Placental pericyte (primary cell): ENCODE measurements around a stretch of chr12.

GRCh38 chr12:13222221-13222753 is 25.8 kb downstream of the EMP1 start:
- CAGE, long polyA plus RNA, result no peak

- CAGE, long polyA plus RNA, result no peak
These were observed 240.1 kb downstream of the GRIN2B start for GRCh38 chr12:13741417-13741616.

DNA sequence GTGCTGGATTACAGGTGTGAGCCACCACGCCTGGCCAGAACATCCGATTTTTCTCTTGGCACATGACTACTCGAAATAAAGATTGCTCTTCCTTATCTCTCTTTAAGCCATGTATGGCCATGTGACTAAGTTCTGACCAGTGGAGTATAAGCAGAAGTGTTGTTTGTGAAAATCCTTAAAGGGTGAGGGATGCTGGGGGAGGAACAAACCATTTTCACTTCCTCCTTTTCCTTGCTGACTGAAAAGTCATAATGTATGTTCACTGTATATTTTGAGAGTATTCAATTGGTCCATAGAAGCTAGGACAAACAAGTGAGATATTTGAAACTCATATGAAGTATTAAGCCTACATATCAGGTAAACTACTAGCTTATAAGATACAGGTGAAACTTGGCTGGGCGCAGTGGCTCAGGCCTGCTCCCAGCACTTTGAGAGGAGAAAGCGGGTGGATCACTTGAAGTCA is 50.6 kb upstream of the ATF7IP start:
- CAGE, long polyA plus RNA, result no peak

GRCh38 chr12:14678471-14678841 is 17.9 kb downstream of the GUCY2C start:
- CAGE, long polyA plus RNA, result no peak

GRCh38 chr12:14893528-14894315 is 8.1 kb upstream of the MGP start:
- CAGE, long polyA plus RNA, result no peak

GRCh38 chr12:15137819-15138532 is 83.2 kb downstream of the RERG start:
- CAGE, long polyA plus RNA, result no peak

DNA sequence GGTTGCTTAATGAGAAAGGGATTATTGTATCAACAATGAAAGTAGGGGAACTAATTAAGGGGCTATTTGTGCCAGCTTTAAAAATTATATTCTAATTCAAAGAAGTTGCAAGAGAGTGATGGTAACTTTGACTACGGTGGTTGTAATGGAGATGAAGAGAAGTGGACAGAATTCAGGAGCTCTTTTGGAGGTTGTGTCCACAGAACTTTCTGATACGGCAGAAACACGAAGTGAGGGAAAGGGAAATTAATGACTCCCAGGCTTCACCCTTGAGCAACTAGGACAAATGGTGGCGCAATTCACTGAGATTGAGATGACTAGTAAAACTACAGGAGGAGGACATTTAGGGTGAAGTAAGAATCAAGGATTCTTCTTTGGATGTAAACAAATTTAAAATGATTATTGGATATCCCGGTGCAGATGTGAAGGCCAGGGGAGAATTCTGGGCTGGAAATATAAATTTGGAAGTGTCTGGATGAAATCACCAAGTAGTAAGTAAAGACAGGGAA is 212.5 kb downstream of the PTPRO start:
- CAGE, long polyA plus RNA, result no peak

GRCh38 chr12:15904081-15904770 is 6.9 kb upstream of the DERA start:
- CAGE, long polyA plus RNA, result no peak

DNA sequence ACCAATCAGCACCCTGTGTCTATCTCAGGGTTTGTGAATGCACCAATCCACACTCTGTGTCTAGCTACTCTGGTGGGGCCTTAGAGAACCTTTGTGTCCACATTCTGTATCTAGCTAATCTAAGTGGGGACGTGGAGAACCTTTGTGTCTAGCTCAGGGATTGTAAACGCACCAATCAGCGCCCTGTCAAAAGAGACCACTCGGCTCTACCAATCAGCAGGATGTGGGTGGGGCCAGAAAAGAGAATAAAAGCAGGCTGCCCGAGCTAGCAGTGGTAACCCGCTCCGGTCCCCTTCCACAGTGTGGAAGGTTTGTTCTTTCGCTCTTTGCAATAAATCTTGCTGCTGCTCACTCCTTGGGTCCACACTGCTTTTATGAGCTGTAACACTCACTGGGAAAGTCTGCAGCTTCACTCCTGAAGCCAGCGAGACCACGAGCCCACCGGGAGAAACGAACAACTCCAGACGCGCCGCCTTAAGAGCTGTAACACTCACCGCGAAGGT is 146.9 kb downstream of the DERA start:
- CAGE, long polyA plus RNA, result no peak

GRCh38 chr12:16346795-16347267 is 614 bp upstream of the MGST1 start:
- CAGE, long polyA plus RNA, result no peak

DNA sequence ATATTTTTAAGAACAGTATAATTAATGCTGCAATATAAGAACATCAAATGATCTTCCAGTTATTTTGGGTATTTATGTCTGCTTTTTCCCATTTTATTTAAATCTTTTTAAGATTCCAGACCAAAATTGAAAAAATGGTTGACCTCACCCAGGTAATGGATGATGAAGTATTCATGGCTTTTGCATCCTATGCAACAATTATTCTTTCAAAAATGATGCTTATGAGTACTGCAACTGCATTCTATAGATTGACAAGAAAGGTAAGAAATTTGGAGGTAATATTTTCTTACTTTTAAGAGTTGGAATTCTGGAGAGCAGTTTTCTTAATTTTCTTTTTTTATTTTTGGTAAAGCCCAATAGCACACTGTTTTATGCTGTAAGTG is 6.7 kb downstream of the MGST1 start:
- CAGE, long polyA plus RNA, result no peak

DNA sequence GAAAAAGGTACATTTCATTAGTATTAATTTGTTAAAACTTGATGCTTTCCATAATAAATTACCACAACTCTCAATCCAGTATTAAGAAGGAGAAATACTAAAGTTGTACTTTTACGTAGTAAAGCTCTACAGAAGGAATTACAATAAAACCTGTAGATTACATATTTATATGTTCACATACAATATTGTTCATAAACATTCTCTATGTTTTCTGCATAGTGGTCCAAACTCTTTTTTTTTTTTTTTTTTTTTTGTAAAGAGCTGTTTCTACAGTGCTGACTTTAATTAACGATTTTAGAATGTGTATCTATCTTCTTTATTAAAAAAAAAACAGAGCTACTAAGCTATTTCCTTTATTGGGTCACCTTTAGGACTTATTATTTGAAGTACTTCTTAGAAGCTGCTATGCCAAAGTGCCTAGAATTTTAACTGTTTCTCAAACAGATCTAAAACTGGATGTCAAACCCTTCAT is 33.8 kb downstream of the LMO3 start:
- CAGE, long polyA plus RNA, result no peak

- CAGE, long polyA plus RNA, result no peak
These were observed 17.2 kb downstream of the LMO3 start for GRCh38 chr12:16588674-16589257.

DNA sequence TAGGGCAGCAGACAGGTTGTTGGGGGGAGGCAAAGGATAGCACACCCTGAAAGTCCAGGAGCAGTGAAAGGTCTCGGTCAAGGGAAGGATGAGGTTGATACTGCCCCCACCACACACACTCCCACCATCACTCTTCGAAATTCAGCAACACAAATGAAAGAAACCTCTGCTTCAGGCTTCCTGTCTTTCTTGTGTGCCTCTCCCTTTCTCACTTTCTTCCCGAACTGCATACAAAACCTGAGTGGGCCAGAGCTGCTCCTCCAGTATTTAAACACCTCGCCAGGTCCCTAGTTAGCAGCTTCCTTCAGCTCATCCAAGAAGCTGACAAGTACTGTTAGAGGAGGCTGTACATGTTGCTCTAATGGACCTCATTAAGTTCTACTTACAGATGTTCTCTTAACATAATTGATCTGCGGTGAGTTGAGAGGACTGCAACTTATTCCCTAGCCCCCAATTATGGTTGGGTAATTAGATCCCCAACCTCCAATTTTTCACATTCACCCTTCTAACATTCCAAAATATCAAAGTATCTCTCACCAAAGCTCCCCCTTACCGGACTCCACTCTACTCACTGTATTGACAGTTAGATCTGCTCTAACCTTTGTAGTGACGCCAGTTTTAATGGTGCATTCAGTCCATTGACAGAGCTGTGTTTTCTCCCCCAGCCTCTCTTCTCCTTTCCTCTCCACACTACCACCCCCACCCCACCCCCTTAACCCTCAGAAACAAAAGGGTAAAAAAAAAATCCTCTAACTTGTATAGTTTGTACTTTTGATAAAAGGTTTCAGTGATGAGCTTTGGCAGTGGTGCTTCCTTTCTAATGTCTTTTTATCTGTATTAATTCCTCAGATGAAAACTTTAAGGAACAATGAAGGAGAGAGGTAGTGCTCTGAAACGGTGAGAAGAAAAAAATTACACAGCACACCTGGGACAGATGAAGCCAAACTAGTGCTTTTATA is 4.3 kb upstream of the LMO3 start:
- CAGE, long polyA plus RNA, result no peak

DNA sequence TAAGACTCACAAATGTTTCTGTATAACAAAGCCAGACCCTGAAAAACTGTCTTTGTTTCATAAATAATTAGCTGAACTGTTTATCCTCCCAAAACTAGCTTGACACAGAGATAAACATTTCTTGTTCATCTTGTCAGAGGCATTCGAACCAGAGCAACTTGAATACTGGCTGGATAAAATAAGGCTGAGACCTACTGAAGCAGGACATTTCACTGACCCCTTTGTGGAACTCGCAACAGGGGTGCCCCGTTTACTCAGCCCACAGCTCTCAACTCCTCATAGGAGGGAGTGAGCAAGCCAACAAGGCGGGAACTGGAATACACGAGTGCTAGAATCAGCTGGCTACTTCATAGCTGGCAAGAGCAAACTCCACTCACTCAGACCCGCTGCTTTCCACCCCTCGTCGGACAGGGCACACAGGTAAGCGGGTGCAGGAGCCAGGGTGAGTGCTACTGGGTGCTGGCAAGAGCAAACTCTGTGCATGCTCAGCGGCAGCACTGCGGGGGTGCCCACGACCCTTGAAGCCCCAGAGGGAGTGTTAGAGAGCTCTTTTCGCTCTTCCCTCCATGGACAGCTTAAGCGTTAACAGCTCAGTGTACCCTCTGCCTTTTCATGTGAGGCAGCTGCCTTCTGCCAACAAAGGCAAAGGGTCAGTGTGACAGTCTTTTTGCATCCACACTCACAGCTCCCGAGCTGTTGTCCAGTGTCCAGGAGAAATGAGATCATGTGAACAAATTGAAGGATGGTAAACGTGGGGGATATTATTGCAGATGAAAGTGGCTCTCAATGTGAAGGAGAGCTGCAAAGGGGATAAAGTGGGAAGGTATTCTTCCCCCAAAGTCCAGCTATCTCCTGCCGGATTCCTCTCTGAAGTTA is 15.7 kb downstream of the CAPZA3 start:
- CAGE, long polyA plus RNA, result no peak

DNA sequence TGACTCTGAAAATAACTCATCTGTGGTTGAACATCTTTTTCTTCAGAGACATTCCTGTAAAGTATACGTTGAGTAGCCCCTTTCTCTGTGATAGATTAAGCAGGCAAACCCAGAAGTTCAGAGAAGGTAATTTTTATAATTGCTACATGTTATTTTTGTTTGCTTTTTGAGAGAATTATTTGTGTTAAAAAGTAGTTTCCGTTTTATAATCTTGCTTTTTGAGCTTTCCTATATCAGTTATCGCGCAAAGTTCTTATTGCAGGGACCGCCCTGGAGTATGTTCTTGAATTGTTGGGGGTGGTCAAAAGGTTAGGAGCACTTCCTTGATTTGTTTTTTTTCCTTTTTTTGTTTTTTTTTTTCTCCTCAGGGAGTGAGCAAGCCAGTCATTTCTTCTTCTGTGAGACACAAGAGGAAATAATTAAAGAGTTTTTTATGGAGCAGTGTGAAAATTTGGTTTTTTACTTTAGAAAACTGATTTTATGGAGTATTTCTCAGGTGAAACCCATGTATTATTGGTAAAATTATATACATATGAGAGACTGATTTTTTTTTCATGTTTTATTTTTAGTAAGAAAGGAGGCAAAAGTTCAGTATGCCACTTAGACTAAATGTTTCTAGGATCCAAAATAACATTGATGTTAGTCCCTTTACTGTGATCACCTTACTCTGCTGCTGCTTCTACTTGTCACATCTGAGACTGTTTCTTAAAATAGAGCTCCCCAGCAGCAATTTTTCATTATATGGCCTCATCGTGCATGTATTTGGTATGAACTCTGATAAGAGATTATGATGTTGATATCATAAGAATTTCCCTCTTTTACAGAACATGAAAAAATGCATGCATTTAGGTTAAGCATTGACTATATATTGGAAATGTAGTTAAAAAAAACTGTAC is 26.6 kb downstream of the PLEKHA5 start:
- CAGE, long polyA plus RNA, result no peak

- CAGE, long polyA plus RNA, result no peak
These were observed 93.4 kb downstream of the AEBP2 start for GRCh38 chr12:19532612-19533187.

- CAGE, long polyA plus RNA, result no peak
These were observed 272.7 kb downstream of the AEBP2 start for GRCh38 chr12:19711948-19712523.

DNA sequence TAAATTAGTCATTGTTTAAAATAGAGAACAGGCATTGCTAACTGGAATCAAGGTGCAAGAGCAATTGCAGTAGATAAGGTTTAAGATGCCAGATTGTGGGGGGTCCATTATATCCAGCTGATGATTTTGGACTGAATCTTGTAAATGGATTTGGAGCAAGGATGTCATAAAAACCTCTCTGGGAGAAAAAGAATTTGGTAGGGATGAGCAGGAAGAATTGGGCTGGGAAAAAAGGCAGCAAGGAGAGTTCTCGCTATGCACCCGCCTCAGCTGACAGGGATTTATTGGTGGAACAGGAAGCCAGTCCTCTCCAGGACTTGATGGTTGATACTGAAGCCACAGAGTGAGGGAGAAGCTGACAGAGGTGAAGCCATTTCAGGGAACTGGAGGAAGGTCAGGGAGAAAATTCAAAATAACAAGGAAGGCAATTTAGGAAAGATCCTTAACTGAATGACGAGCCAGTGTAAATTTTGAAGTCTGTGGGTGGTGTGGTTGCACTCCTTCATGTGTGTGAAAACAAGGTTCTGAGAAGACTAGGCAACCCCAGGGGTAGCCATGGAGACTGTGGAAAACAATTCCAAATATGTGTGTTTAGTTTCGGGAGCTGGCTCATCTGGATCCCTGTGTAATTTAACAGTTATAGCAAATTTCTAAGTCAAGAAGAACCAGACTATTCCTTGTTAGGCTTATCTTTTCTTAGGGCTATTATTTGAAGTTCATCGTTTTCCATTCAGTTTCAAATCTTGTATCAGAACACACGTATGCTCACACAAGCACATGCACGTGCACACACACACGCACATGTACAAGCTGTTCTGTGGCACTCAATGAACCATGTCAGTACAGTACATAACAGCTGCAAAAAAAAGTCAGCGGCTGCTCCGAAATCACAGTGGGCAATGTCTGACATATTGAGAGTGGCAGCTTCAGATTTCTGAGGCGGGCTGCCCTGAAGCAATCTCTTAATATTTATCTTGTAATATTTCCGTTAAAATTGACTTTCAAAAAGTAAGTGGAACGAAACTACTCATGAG is 411.0 kb downstream of the AEBP2 start:
- CAGE, long polyA plus RNA, result no peak

- CAGE, long polyA plus RNA, result no peak
These were observed 87.9 kb upstream of the PDE3A start for GRCh38 chr12:20280500-20280819.